Aorta (tissue), 1 donor: Measurements from ENCODE around the genes SHANK1, KLK11 and KLK12.

GRCh38 chr19:50290699-50291168 is 38.4 kb downstream of the KCNC3 start:
- PRO-cap = no peak

- PRO-cap = no peak
These were observed 37.0 kb downstream of the KCNC3 start for GRCh38 chr19:50292190-50292478.

DNA sequence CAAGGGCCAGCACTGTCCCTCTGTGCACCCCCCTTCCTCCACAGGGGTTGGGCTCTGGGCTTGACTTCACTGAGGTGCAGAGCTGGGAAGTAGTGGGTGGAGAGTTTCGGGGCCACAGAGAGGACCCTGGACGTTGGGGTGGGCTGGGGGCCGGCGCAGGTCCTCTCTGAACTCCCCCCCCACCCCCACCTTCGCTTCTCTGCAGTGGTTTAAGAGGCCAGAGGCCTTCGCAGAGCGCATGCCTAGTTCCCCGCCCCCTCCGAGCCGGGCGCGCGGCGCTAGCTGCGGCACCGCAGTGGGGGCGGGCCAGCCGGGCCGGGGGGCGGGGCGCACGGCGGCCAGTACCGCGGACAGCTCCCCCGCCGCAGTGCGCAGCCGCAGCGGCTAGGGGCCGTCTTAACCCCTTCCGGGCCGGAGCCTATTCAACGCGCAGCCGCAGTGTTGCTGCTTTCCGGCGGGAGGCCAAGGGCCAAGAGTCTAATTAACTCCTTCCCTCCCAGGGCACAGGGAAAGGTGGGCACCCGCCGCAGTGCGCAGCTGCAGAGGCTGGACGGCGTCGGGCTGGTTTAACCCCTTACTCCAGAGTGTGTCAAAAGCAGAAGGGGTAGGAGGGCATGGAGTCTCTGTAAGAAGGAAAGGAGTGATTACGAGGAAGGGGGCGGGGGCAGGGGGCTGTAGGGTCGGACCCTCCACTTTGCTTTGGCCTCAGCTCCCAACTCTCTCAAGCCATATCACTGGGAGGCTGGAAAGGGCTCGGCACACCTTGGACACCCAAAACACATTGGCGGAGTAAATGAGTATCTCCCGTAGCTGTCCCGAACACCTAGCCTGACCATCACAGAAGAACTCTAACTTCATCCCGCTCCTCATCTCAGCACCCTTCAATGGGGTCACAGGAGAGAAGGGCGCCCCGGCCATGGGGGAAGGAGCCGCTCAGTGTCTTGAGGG is 3.5 kb downstream of the KCNC3 start:
- PRO-cap = no peak

DNA sequence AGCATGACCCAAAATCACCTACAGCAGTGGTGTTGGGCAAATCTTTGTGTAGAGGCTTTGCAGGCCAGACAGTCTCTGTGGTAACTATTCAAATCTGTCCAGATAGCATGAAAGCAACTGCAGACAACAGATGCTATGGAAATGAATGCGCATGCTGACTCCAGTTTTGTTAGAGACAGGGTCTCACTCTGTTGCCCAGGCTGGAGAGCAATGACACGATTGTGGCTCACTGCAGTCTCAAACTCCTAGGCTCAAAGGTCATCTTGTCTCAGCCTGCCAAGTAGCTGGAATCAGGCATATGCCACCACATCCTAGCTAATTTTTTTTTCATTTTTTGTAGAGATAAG is 12.1 kb upstream of the KCNC3 start:
- PRO-cap = no peak

DNA sequence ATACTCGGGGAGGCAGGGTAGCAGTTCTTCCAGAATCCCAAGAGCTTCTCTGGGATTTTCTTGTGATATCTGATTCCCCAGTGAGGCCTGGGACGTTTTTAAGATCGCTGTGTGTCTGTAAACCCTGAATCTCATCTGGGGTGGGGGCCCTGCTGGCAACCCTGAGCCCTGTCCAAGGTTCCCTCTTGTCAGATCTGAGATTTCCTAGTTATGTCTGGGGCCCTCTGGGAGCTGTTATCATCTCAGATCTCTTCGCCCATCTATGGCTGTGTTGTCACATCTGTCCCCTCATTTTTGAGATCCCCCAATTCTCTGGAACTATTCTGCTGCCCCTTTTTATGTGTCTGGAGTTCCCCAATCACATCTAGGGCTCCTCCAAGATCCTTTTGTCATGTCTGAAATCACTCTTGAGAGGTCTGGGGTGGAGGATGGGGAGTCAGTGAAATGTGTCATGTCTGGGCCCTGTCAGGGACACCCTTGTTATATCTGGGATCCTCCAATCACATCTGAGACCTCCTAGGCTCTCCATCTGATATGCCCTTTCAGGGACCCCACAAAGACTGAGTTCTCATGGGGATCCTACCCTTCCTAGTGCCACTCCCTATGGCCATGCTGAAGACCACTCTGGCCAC is 4.0 kb upstream of the MYBPC2 start:
- PRO-cap = no peak

DNA sequence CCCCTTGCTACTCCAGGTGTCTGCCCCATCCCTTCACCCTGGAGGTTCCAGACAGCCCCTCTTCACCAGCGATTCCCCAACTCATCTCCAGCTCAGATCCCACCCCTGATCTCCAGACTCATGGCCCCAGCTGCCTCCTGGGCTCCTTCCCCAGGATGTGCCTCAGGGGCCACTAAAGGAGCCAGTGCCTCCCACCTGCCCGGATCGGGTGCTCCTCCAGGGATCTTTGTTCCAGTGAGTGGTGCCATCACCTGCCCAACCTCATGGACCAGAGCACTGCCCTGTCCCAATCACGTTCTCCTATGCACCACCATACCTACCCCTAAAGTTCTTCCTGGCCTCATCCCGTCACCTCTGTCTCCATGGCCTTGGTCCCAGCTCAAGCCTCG is 8.6 kb upstream of the GARIN5A start:
- PRO-cap = no peak

GRCh38 chr19:50510405-50510644 is 666 bp downstream of the JOSD2 start:
- PRO-cap = no peak

- PRO-cap = no peak
These were observed 20.9 kb downstream of the LRRC4B start for GRCh38 chr19:50547344-50547801.

- PRO-cap = no peak
These were observed at the start of gene SHANK1 for GRCh38 chr19:50719547-50719929. TSS of gene SHANK1 (minus strand) at chr19:50719802.

DNA sequence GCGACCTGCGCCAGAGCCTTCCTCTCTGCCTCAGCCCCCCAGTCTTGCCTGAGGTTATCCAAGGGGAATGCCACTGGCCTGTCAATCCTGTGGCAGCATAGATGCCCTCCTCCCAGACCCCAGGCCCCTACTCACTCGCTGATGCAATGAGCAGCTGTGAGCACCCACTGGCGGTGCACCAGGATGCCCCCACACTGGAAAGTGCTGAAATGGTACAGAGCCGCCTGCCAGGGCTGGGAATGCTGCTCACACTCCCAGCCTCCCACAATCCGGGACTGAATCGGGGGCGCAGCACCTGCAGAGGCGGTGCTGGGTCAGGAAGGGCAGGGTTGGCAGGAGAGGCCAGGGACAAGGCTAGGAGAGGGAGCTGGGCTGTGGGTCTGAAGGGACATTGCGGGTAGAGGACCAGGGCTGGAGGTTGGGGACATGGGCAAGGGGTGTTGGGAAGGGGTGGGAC is 2.0 kb downstream of the KLK1 start:
- PRO-cap = no peak

DNA sequence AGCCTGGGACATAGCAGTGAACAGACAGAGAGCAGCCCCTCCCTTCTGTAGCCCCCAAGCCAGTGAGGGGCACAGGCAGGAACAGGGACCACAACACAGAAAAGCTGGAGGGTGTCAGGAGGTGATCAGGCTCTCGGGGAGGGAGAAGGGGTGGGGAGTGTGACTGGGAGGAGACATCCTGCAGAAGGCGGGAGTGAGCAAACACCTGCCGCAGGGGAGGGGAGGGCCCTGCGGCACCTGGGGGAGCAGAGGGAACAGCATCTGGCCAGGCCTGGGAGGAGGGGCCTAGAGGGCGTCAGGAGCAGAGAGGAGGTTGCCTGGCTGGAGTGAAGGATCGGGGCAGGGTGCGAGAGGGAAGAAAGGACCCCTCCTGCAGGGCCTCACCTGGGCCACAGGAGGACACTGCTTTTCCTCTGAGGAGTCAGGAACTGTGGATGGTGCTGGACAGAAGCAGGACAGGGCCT is 4.2 kb downstream of the KLK3 start:
- PRO-cap = no peak

DNA sequence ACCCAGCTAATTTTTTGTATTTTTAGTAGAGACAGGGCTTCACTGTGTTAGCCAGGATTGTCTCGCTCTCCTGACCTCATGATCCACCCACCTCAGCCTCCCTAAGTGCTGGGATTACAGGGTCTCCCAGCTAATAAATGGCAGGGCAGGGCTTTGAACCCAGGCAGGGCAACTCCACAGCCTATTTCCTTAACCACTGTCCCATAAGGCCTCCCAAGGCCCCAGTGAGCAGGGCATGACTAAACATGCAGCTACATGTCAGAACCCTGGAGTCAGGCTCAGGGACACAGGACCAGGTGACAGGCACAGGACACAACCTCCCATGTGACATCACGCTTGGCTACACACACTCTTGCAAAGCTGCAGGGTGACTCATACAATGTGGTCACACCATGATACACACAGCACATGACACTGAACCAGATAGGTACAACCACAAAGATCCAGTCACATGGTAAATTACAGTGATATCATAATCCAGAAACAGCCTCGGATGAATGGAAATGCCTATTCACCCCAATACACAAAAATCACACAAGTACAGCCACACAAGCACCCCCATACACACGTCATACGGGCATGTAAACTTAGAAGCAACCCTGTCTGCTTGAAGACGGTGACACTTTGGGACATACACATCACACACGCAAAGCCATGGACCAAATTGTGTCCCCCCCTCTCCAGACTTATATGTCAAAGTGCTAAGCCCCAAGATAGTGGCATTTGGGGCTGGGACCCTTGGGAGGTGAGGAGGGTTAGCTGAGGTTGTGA is 14.6 kb downstream of the KLK4 start:
- PRO-cap = no peak

GRCh38 chr19:51018000-51018199 is 1.6 kb downstream of the KLK10 start:
- PRO-cap = no peak

DNA sequence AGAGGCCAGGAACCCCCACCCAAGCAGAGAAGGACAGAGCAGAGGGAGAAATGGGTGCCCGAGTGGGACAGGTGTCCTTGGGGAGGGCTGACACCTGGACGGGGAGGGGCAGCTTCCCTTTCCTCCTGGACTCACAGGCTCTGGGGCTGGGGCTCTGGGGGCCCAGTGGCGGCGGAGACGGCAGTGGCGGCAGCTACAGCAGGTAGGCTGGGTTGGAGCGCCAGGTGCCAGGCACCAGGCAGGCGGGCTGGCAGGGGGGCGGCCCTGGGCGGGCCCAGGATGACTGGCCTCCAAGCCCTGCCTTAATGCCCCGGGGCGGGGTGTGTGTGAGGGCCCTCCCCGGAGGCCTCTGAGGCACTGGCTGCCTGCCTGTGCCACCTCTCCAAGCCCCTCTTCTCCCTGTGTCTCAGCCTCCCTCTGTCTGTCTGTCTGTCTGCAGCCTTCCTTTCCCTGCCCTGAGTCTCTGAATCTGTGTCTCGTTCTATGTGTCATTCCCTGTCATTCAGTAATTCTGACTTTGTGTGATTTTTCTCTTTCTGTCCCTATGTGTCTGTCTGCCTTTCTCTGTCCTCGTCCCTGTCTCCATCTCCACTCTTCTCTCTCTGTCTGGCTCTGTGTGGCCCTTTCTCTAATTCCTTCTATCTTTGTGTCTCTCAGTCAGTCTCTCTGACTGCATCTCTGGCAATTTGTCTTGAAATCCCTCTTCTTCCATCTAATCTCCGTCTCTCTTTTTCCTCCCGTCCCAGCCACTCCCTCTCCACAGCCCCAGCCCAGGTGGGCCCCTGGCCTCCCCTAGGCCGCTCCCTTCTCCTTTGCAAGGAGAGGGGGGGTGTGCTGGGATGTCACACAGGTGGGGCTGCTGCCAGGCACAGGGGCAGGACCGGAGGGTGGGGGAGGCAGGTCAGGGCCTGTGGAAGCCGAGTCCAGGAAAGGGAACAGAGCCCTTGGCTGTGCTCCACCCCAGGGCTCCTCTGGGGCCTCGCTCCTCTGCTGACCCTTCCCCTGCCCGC is at the start of gene KLK11:
Gene KLK11 (minus strand): TSS at position 214 of the 1,010 bp plus-strand sequence.
- PRO-cap = no peak

DNA sequence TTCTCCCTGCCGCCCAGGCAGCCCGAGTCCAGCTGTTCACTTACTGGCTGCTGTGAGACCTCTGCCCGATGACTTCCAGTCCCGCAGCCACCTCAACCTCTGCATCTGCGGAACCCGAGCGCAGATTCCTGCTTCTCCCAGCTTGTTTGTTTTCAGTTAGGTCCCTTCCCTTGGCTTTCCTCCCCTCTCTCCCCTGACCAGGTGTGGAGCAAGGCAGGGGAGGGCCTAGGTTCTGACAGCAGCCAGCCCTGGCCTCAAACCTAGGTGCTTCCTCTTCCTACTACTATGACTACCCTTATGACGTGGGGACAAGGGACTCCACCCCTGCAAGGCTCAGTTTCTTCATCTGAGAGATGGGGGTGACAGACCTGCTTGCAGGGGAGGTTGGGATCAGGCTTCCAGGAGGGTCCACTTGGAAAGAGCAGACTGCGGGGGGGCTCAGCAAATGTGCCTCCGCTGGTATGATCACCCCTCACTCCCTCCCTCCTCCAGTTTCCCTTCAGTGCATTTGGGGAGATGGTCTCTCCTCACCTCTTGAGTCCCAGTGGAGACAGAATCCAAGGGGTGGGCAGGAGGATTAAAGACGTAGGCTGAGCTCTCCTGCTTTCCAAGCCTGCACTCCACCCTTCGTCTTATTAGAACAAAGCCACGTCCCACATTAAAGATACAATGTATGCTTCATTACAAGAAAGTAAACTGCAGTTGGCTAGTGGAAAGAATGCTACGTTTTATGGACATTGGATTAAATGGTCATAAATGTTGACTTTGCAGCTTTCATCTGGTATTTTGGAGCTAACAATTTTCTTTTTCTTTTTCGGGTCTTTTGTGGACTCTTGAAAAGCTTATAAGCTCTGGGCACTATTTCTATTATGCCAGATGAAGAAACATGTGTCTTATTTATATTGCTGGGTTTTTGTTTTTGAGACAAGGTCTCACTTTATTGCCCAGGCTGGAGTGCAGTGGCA is 1.3 kb upstream of the KLK11 start:
- PRO-cap = no peak

DNA sequence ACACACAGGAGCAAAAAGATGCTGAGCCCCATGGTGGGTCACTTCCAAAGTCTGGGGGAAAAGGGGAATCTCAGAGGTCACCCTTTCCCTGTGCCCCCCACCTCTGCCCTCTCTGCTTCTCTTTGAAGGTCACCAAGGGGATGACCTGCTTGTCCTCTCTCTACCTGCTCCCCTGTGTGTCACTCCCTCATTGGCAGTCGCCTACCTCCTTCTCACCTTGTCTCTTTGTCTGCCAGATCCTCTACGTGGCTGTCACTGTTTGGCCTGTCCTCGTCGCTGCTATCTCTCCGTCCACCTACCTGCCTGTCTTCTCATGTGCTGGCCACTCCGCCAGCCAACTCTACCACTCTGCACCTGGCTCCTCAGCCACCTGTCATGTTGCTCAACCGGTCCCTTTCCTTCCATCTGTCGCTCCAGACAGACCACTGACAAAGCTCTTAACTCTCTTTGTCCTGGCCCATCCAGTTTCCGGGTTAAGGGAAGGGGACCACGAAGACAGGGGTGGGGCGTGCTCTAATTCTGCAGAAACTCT is at the start of gene KLK12:
Gene KLK12 (minus strand): TSS at position 413 of the 532 bp plus-strand sequence.
- PRO-cap = no peak

- PRO-cap = no peak
These were observed 5.2 kb upstream of the SIGLEC9 start for GRCh38 chr19:51119613-51119896.

- PRO-cap = no peak
These were observed 14.1 kb upstream of the CD33 start for GRCh38 chr19:51210732-51211328.

- PRO-cap = no peak
These were observed 14.4 kb downstream of the VSIG10L start for GRCh38 chr19:51327305-51328104.

DNA sequence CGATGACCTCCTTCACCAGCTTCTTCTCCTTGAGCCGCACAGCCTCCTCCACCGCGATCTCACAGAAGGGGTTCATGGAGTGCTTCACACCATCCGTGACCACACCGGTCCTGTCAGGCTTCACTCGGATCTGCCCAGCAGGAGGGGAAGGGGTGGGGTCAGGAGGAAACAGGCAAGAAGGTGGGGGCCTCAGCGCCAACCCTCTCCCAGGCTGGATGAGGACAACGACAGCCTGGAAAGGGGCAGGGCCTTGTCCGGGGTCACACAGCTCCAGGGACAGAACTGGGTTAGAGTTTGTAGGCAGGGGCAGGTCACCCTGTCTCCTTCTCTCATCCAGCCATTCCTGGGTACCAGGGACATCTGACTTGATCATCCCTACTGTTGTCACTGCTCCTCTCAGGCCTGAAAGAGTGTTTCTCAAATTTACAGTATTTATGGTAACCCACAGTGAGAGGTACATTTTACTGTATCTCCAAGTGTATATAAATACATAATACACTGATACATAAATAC is 12.0 kb downstream of the ETFB start:
- PRO-cap = no peak